Measurements from ENCODE around the genes DBNL and AEBP1.

DNA sequence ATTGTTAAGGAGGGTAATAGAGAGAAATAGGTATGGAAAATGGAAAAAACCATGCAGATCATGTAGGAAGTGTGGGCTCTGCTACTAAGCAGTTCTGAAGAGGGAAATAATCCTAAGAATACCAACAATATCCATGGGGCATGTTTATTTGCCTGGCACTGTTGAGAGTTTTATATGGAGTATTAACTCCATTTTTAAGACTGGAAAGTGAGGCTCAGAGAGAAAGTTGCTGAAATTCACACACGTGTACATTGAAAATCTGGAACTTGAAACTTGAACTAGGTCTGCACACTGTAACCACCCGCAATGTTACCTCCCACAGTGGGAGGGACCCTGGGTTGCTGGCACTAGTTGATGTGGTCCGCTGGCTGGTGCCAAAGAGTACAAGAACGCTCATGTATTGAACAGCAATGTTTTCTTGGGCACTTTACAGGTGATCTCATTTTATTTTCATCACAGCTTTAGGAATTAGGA lies 253.3 kb downstream of the INHBA start:
- RRBS = no CpG with 5 or more reads among the region's 4 CpGs

- RRBS = 6% methylated on average over 5 of the region's 15 CpGs
These were observed 3.4 kb downstream of the INHBA start for GRCh38 chr7:41699239-41700072.

- RRBS = 0% methylated on average over 1 of the region's 16 CpGs
These were observed 1.4 kb downstream of the GLI3 start for GRCh38 chr7:42235466-42236129.

- RRBS = 2% methylated on average over 16 of the region's 59 CpGs
These were observed 865 bp upstream of the GLI3 start for GRCh38 chr7:42237777-42238371.

GRCh38 chr7:42493333-42494073 lies 256.5 kb upstream of the GLI3 start:
- RRBS = 6% methylated on average over 3 of the region's 31 CpGs

DNA sequence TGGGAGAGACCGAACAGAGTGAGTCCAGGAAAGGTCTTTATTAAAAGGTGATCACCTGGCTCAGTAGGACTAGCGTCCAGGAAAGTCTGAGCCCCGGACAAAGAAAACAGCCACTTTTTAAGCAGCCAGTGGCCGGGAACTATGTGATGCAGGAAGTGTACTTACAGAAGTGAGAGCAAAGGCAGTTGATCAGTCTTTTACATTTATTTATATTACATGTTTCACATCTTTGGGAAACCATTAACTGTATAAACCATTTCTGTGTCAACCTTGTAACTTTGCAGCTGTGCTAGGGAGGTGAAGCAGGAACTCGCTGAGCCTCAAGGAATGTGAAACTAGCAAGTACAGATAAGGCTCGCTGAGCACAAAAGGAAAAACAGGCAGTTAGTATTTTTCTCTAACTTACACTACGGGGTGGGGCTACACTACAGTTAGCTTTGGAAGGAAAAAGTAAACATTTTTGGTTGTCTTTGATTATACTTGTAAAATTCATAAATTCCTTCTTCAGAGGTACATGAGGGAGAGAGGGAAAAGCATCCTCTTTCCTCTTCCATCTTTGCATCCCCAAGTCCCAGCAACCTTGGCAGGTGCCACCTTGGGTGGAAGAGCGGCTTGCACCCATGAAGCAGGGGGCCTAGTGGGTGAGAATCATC lies 39.8 kb upstream of the HECW1 start:
- RRBS = no CpG with 5 or more reads among the region's 8 CpGs

DNA sequence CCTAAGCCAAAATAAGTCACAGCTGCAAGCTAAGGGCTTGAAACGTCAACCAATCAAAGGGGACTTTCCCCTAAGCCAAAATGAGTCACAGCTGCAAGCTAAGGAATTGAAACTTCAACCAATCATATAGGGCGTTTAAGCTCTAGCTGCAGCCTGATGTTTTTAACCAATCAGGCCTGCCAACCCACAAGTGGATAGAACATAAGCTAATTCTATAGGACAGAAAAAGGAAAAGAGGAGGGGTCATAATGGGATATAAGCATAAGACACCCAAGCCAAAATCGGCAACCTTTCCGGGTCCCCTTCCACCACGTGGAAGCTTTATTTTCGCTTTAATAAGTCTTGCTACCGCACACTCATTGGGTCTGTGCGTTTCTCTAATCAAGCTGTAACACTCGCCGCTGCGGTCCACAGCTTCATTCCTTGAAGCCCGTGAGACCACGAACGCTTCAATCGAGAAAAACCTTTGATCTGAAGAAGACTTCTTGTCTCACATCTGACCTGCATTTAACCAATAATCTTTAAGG lies 36.0 kb upstream of the HECW1 start:
- RRBS = no CpG with 5 or more reads among the region's 15 CpGs

DNA sequence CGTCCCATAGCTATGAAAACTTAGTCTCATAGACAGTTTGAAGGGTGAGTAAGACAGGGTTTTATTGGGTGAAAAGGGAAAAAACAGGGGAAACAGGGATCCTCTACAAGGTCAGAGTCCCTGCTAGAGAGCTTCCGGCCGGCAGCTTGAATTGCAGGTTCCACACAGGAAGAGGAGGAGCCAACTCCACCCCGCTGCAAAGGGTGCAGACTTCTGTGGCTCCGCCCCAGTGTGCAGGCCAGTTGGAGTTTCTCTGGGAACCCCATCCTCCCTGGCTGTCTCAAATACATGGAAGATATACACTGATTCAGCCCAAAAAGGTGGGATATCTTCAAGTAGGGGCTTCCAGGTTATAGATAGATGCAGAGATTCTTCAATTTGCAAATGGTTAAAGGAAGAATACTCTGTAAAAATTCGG lies 34.7 kb upstream of the HECW1 start:
- RRBS = no CpG with 5 or more reads among the region's 6 CpGs

- RRBS = no CpG with 5 or more reads among the region's 15 CpGs
These were observed 189.9 kb downstream of the HECW1 start for GRCh38 chr7:43302078-43302960.

DNA sequence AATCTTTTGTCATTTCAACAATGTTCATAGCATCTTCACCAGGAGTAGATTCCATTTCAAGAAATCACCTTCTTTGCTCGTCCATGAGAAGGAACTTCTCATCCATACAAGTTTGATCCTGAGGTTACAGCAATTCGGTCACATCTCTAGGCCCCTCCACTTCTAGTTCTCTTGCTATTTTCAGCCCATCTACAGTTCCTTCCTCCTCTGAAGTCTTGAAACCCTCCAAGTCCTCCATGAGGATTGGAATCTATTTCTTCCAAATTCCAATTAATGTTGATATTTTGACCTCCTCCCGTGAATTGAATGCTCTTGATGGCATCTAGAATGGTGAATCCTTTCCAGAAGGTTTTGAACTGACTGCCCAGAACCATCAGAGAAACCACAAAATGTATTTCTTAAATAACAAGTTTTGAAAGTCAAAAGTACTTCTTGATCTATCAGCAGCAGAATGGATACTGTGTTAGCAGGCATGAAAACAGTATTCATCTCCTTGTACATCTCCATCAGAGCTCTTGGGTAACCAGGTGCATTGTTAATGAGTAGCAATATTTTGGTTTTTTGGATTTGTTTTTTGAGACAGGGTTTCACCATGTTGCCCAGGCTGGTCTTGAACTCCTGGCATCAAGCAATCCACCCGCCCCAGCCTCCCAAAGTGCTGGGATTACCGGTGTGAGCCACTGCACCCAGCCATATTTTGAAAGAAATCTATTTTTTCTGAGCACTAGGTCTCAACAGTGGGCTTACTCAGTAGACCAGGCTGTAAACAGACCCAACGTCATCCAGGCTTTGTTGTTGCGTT lies 49.5 kb downstream of the STK17A start:
- RRBS = no CpG with 5 or more reads among the region's 7 CpGs

DNA sequence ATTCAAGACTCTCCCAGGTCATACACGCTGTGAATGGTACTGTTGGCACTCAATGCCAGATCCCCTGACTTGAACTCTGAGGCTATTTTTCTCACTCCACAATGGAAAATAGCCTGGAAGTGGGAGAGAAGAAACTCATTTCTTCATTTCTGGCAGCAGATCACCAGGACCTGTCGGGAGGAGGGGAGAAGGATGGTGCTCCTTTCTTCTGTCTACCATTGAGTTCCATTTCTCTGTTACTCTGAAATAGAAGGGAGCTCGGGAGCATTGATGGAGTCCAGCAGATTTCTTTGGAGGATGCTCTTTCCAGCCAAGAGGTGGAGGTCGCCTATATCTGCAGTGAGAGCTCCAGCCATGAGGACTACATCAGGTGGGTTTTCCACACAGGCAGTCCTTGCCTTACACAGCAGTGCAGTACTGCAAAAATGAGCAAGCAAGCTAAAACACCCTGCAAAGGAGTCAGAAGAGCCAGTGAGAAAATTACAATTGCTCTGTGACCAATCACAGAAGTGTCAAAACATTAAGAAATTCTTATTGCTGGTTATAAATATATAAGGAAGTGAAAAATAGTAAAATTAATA lies 32.6 kb downstream of the BLVRA start:
- RRBS = no CpG with 5 or more reads among the region's 4 CpGs

- RRBS = no CpG with 5 or more reads among the region's 6 CpGs
These were observed 34.1 kb downstream of the BLVRA start for GRCh38 chr7:43792464-43793031.

GRCh38 chr7:43872185-43873345 lies 3.2 kb upstream of the MRPS24 start:
- RRBS = no CpG with 5 or more reads among the region's 11 CpGs

GRCh38 chr7:43977387-43978075 lies 20.2 kb upstream of the SPDYE1 start:
- RRBS = no CpG with 5 or more reads among the region's 7 CpGs

DNA sequence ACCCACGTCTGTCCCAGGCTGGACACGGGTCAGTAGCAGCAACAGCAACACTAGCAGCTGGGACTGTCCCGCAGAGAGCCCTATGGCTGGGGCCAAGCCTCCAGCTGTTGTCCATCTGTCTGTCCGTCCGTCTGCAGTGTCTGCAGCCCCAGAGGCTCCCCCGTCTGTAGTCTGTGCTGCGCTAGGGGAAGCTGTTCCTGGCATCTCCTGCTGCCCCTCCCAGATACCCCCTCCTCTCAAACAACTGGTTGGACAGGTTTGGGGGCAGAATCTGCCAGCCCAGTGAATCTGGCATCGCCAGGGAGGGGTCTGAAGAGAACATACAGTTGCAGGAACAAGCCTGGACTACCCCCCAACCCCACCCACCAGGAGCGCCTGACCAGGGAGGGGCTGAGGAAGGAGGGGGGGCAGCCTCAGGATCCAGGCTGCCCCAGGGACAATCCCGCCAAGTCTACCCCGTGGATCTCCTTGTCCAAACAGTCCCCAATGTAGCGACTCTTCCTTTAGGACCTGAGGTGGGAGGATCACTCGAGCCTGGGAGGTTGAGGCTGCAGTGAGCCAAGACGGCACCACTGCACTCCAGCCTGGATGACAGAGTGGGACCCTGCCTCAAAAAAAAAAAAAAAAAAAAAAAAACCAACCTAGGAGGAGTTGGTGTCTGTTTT lies 7.5 kb upstream of the SPDYE1 start:
- RRBS = no CpG with 5 or more reads among the region's 14 CpGs

DNA sequence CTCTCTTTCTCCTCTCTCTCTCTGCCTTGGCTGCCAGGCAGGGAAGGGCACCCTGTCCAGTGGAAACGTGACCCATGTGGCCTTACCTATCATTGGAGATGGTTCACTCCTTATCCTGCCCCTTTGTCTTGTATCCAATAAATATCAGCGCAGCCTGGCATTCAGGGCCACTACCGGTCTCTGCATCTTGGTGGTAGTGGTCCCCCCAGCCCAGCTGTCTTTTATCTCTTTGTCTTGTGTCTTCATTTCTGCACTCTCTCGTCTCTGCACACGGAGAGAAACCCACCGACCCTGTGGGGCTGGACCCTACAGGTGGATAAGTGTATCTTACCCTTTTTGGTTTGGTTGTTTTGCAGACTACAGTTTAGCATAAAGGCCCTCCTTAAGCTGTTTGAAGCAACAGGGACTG lies 23.0 kb downstream of the SPDYE1 start:
- RRBS = no CpG with 5 or more reads among the region's 6 CpGs

DNA sequence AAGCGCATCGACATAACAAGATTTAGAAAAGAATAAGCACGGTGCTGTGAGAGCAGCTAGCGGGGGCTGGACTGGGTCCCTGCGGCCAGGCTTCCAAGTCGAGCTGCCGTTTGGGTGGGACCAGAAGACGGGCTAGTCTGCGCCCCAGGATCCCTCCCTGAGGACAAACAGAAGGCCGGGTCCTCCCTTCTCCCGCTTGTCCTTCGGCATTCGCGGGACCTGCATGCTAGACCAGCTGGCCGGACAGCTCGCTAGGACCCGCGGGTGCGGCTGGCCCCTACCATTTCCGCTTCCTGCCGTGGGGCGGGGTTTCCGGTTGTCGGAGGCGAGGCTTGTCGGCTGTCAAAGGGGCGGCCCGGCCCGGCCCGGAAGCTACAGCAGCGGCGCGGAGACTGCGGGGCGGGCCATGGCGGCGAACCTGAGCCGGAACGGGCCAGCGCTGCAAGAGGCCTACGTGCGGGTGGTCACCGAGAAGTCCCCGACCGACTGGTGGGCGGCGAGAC lies at the start of gene DBNL:
Gene DBNL, plus strand, starts transcription at position 371 of the 503 bp plus-strand sequence.
- RRBS = 2% methylated on average over 28 of the region's 47 CpGs

GRCh38 chr7:44066709-44067401 lies 1.5 kb upstream of the PGAM2 start:
- RRBS = no CpG with 5 or more reads among the region's 8 CpGs

DNA sequence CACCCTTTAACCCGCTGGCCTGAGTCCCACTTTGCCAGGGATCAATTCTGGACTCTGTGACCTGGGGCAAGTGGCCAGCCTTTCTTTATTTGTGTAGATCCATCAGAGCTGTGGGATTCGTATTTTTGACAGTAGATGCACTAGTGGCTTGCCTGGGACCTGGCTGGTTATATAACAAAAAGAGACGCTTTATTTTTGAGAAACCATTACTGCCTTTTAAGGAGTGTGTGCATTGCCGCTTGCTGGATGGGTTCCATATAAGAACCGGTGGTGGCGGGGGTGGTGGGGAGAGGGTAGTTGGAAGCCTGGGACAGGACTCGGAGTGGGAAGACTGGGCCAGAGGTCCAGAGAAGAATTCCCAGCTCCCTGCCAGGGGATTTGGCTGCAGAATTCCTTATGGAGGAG lies 7.9 kb upstream of the POLM start:
- RRBS = no CpG with 5 or more reads among the region's 7 CpGs

DNA sequence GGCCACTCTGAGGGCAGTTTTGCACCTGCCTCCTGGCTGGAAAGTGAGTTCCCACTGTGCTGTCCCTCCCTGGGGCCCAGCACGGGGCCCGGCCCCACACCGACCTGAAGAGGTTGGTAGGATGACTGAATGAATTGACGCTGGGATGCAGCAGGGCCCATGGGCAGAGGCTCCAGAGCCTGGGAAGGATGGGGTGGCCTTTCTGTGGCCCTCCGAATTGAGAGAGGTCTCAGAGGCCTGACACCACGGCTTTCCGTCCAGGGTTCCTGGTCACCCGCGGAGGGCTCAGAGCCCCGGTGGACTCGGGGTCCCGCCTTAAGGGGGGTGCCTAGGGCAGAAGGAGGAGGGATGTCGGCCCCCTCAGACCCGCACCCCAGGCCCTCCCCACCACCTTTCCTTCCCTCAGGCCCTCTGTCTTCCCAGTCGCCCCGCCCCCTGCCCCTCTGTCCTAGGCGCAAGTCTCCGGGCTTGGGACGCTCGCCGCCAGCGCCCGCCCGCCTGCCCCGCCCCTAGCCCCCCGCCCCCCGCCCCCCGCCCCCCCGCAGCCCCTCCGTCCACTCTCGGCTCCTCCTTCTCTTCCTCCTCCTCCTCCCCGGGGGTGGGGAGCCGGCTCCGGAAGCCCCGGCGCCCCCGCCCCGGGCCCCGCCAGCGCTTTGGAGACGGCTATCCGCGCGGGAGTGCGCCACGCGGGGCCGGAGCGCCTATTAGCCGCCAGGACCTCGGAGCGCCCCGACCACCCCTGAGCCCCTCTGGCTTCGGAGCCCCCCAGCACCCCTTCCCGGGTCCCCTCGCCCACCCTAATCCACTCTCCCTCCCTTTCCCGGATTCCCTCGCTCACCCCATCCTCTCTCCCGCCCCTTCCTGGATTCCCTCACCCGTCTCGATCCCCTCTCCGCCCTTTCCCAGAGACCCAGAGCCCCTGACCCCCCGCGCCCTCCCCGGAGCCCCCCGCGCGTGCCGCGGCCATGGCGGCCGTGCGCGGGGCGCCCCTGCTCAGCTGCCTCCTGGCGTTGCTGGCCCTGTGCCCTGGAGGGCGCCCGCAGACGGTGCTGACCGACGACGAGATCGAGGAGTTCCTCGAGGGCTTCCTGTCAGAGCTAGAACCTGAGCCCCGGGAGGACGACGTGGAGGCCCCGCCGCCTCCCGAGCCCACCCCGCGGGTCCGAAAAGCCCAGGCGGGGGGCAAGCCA lies at the start of gene AEBP1:
Gene AEBP1, plus strand, starts transcription at position 645 of the 1,190 bp plus-strand sequence.
- RRBS = 3% methylated on average over 24 of the region's 94 CpGs